ENCODE data around the genes SLC25A42, HAPLN4 and ZNF708.

DNA sequence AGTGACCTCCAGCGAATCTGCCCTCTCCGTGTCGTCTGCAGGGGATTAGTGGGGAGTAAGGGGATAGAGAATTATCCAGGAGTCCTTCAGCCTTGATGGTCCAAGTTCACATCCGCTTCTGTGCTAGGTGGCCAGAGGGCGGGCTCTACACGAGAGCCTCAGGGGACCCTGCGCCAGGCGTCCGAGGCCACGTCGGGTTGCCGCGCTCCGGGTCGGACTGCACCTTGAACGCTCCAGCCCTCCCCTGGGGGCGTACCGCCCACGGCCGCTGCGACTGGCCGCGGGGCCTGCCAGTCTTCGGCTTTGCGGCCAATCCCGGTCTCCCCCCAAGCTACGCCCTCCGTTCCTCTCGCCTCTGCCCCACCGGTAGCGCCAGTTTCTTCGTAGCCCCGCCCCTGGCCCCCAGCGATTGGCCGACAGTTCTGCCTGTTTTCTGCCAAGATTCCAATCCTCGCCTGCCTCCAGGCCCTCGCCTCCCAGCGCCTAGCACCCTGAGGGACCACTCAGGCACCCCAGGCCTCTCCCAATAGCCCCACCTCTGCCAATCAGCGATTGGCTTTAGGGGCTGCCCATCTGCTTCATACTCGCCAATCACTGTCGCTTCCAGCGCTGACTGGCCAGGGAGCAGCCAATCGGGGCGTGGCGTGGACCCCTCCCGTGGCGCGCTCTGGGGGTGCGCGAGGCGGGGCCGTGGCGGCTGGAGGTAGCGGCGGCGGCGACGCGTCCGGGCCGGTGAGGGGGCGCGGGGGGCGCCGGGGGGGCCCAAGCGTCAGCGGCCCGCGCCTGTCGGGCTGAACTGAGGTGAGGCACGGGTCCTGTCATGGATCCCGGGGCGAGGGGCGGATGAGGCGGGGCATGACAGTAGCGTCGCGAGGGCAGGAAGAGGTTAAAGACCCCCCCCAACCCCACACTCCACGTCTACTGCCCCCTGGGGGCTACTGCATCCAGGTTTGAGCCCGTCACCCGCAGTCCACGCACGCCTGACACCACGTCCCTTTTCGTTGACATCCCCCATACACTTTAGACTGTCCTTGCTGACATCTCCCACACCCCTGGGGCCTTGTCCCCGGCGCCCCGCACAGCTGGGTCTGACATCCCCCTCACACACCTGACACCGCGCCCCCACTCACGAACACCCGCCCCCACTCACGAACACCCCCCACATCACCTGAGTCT lies at the start of gene SLC25A42:
TSS of gene SLC25A42 (plus strand) at position 680 of the 1,176 bp plus-strand sequence.
- PRO-cap: bidirectional peak, plus-strand start at position 115 of the sequence, minus-strand start at position 113 of the sequence; bidirectional peak, plus-strand start at position 439 of the sequence, minus-strand start at position 199 of the sequence; bidirectional peak, plus-strand start at position 680 of the sequence, minus-strand start at position 493 of the sequence; unidirectional peak, plus-strand start at position 947 of the sequence

- PRO-cap: bidirectional peak, plus-strand start at chr19:19112198, minus-strand start at chr19:19112046
Measured at GRCh38 chr19:19111719-19112502, 26.4 kb downstream of the TMEM161A start.

- PRO-cap: no peak
Measured at GRCh38 chr19:19171906-19172568, 2.0 kb upstream of the MEF2B start.

DNA sequence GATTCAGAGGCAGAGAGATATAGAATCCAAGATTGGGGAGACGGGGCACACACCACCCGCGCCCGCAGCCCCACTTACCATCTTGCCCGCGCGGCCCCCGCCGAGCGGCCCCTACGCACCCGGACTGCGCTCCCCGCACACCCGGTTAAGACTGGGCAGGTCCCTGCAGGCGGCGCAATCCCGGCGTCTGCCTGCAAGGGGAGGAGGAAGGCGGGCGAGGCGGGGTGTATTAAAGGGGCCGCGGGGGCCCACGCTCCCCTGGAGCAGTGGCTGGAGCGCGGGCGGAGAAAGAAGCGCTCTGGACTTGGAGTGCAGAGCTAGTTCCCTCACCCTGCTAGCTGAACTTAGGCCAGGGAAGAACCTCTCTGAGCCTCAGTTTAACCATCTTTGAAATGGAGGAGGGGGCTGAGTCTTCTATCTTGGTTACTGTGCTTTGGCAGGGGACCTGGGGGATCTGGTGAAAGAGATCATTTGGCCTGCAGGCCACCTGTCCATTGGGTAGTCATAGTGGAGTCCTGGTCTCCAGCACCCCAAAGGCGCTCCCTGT lies at the start of gene HAPLN4:
TSS of gene HAPLN4 (minus strand) at position 153 of the 547 bp plus-strand sequence.
- PRO-cap: no peak

GRCh38 chr19:19303556-19304276 lies 16.6 kb downstream of the SUGP1 start:
- PRO-cap: no peak

DNA sequence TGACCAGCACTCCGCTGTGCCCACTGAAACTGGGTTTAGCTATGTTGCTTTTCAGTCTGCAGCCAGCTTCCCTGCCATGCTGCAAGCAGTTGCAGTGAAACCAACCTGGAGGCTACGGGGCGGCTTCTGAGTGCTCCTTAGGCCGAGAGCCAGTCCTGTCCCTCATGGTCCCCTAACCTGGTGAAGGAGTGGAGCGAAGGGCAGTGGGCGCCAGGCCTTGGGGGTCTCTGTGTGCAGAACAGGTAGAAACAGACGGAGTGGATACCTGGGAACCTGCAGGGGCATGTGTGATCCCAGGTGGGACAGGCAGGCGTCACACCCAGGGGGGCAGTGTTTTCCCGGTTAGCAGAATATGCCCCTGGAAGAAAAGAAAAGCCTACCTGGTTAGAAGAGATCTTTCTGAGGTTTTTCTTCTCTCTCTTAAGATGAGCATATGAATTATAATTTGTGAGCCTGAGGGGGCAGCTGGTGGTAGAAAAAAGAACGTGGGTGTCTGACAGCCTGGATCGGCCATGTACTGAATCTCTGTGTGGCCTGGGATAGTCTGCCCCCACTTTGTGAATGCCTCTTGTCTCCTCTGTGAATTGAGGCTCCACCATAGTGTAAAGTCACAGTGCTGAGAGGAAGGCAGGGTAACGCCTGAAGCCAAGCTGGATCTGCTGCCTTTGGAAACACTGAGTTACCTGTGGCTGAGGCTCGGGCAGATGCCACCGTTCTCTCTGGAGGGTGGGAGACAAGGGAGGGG lies 38.7 kb downstream of the TSSK6 start:
- PRO-cap: no peak

DNA sequence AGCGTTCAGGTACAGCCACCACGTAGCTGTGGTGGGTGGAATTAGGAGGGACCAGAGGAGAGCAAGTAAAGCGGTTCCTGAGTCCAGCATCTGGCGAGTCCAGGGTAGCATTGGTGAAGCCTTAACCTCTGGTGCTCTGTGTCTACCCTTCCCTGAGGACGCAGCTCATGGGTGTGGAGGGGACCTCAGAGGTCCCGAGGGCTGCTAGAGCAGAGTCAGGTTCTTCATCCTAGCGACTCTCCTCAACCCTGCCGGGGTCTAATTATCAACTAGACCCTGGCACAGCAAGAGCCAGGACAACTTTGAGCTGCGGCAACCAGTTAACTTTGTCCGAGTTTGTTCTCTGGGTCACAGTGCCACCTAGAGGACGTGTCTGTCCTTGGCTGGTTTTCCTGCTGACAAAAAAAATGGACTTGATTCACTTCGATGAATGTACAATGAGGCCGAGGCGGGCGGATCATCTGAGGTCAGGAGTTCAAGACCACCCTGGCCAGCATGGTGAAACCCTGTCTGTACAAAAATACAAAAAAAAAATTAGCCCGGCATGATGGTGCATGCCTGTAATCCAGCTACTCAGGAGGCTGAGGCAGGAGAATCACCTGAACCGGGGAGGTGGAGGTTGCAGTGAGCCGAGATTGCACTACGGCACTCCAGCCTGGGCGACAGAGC lies 25.0 kb downstream of the TSSK6 start:
- PRO-cap: no peak

GRCh38 chr19:19529560-19529818 lies 778 bp downstream of the YJEFN3 start:
- PRO-cap: no peak

DNA sequence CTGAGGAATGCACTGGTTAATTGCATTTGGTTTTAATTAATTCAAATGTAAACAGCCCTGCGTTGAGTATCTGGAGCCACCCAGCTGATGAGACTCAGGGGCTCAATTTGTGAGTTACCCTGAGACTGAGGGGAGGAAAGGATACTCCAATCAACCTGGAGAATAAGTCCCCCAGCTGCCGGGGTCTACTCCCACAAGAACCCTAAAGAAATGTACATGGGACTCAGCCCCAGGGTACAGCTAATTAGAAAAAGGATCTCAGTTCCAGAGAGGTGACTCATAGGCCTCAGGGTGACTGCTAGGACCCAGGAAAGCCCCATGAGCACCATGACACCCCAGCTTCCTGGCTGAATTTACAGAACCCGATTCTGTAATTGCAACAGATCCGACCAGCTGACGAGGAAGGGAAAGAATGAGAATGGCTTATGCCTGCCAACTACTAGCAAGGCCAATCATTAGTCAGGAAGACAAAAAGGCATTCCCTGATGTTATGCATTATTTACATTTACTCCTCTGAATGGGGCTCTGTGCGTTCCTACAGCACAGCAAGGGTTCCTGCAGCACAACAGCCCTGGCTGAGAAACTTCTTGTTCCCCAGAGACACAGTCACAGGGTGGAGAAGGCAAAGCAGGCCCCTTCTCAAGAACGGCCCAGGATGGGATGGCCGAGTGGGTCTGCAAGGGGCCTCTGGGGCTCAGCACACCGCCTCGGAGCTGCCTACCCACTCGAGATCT lies 27.4 kb downstream of the PBX4 start:
- PRO-cap: no peak

DNA sequence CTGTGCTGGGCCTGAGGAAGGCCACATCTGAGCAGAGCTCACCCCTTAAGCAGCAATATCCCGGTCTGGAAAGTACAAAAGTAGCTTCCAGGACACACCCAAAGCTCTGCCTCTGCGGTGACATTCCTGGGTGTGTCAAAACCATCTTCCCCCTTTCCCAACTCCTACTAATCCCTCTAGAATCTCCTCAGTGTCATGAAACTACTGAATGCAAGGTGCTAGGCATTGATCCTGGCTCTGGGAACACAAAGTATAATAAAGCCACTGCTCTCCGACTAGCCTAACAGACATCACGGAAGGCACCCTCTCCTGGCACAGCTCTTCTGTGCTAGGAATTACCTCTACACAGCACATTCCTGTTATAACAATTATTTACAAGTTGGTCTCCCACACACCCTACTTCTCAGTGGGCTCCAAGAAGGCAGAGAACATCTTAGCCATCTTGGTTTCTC lies 4.9 kb downstream of the PBX4 start:
- PRO-cap: no peak

DNA sequence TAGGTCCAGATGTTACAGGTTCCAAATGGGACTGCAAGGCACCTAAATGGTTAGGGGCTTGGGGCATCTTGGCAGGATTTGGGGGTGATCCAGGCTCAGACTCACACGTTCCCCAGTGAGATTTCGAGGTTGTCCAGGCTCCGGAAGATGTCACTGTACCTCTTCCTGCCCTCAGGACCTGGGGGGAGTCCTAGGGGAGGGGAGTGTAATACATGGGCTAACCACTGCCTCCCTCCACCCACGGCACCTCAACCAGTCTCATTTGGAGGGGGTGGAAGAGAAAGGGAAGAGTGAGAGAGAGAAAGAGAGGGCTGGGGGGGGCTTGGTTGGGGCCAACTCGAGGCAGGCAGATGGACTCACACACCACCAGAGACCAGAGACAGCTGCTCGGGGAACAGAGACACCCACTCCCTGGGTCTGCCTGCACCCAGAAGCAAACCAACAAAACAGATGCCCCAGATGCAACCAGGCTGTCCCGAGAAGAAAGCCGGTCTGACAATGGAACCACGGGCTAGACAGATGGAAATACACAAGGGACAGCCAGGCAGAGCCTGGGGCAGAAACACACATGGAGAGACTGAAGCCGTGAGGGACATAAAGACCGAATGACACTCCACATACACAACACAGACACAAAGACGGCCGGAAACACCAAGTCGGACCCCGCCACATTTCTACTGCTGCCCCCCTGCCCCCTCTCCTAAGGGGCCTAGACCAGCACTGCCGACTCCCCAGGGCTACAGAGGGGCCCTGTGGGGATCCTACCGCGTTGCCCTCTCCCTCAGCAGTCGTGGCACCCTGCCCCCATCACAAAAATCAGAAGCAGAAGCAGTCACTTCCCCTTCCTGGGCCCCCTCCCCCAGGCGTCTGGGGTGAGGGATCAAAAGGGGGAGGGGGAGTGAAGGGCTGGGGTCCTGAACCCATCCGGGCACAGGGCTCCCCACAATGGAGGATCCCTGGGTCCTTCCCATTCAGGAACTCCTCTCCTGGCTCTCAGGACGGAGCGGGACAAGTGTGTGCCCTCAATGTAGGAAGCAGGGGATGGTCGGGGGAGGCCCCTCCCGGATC lies 693 bp downstream of the GMIP start:
- PRO-cap: no peak

DNA sequence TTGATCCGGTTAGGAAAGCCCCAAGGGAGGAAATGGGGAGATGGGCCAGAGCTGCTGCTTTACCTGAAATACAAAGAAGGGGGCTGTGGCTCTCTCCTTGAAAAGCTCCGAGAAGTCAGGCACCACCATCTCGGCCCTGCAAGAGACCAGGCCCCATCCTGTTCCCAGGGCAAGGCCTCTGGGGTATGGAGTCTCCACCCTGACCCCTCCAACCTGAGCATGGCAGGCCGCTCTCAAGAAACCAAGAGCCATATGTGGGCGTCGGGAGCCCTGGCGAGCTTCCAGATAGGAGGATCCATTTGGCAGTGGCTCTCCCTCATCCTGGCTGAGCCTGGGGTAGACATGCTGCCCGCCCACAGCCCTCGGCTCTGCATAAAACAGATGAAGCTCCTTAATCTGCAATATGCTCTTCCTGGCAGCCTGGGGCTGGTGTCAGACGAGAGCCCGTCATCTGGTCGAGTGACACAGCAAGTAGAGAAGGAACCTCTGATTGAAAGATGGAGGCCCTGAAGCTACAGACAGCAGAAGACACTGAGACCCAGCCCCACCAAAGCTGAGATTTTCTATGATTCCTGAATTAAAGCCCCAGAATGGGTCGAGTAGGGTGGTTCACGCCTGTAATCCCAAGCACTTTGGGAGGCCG lies 6.1 kb downstream of the ATP13A1 start:
- PRO-cap: no peak

DNA sequence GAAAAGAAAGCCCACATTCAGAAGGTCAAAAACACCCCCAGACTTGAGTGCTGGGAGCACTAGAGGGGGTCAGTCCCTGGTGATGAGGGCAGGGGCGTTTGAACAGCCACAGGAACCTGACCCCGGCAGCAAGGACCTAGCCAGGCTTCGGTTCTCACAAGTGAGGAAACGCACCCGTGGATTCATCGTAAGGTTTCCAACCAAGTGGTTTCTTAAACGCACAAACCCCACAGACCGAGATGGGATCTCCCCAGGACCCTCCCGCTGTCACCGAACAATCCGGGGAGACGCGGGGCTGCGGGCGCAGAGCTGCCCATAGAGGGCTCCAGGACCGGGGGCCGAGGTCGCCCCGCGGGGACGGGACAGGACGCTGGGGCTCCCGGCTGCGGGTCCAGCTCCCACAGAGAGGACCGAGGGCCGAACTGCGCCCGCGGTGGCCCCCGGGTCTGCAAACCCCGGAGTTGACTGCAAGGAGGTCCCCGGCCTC lies 457 bp downstream of the ZNF14 start:
- PRO-cap: no peak

- PRO-cap: no peak
Measured at GRCh38 chr19:20362406-20362993, 195.5 kb downstream of the ZNF486 start.

DNA sequence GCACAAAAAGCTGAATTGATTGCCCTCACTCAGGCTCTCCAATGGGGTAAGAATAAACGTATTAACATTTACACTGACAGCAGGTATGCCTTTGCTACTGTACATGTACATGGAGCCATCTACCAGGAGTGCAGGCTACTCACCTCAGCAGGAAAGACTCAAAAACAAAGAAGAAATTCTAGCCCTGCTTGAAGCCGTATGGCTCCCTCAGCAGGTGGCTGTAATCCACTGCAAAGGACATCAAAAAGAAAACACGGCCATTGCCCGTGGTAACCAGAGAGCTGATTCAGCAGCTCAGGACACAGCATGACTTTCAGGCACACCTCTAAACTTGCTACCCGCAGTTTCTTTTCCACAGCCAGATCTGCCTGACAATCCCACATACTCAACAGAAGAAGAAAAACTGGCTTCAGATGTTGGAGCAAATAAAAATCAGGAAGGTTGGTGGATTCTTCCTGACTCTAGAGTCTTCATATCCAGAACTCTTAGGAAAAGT lies 197.6 kb downstream of the ZNF737 start:
- PRO-cap: no peak

DNA sequence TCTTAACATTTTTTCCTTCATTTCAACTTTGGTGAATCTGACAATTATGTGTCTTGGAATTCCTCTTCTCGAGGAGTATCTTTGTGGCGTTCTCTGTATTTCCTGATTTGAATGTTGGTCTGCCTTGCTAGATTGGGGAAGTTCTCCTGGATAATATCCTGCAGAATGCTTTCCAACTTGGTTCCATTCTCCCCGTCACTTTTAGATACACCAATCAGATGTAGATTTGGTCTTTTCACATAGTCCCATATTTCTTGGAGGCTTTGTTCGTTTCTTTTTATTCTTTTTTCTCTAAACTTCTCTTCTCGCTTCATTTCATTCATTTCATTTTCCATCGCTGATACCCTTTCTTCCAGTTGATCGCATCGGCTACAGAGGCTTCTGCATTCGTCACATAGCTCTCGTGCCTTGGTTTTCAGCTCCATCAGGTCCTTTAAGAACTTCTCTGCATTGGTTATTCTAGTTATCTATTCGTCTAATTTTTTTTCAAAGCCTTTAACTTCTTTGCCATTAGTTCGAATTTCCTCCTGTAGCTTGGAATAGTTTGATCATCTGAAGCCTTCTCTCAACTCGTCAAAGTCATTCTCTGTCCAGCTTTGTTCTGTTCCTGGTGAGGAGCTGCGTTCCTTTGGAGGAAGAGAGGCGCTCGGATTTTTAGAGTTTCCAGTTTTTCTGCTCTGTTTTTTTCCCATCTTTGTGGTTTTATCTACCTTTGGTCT lies 29.0 kb downstream of the ZNF626 start:
- PRO-cap: no peak

GRCh38 chr19:20747494-20748118 lies 28.5 kb upstream of the ZNF66 start:
- PRO-cap: no peak

DNA sequence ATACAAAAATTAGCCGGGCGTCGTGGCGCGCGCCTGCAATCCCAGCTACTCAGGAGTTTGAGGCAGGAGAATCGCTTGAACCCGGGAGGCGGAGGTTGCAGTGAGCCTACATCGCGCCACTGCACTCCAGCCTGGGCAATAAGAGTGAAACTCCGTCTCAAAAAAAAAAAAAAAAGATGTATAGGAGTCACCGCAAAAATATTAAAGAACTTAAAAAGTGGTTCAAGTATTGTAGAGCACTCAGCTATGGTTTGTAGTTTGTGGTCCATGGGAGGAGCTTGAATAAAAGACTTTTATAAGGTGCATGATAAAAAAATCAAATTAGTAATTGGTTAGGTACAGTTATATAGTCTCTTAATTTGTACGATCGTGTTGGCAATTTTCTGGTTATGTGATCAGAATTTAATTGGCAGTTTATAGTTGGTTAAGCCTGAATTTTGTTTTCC lies 899 bp downstream of the ZNF85 start:
- PRO-cap: no peak

GRCh38 chr19:21329168-21329798 lies at the start of gene ZNF708:
TSS of gene ZNF708 (minus strand) at chr19:21329410.
- PRO-cap: bidirectional peak, plus-strand start at chr19:21329504, minus-strand start at chr19:21329410

- PRO-cap: no peak
Measured at GRCh38 chr19:21418754-21419834, 22.2 kb downstream of the ZNF493 start.